Metastatic Liver Carcinoma in the Adrenal Gland (tissue), 2 donors: Measurements from ENCODE around the genes ACTN1 and CCDC177.

- PRO-cap, 2 experiments: no peak in any of the 2 experiments
Measured at GRCh38 chr14:68880799-68881142, 87.9 kb upstream of the ZFP36L1 start.

- PRO-cap, 2 experiments: no peak in any of the 2 experiments
Measured at GRCh38 chr14:68885777-68886151, 92.9 kb upstream of the ZFP36L1 start.

- PRO-cap, 2 experiments: peak in 2 of 2 experiments; most common plus-strand start chr14:68942039 (in 2); most common minus-strand start chr14:68941881 (in 2)
Measured at GRCh38 chr14:68941621-68942322, 37.3 kb downstream of the ACTN1 start.

- PRO-cap, 2 experiments: peak in 2 of 2 experiments; most common minus-strand start chr14:68979302 (in 2)
Measured at GRCh38 chr14:68978975-68979415, at the start of gene ACTN1. TSS of gene ACTN1 (minus strand) at chr14:68979302.

DNA sequence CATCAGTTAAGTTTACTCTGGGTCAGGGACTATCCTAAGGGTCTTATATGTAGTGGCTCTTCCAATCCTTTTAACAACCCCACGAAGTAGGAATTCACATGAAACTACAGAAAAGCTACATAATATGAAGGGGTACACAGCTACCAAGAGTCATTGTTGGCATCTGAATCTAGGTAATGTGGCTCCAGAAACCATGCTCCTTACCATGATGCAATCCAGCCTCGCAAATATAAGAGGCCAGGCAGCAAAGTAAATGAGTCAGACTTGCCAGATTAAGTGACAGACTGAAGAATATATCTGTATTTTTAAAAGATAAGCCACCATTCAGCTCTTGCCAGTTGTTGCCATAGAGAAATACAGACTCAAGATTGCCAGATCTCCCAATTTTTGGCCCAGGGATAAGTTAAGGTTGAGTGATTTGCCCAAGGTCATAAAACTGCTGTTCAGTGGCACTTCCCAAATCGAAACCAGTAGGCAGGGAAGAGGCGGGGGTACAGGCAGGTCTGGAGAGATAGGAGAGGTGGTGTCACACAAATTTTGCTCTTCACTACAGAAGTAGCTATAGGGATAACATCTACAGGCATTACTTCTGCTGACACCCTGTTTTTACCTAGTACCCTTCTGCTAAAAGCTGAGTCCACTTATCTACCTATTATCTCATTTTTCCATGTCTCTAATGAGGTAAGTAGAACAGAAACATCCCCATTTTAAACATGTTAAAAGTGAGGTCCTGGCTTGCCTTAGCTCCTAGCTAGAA, 19.7 kb downstream of the DCAF5 start:
- PRO-cap, 2 experiments: no peak in any of the 2 experiments

GRCh38 chr14:69316945-69317518, 57.1 kb downstream of the GALNT16 start:
- PRO-cap, 2 experiments: no peak in any of the 2 experiments

GRCh38 chr14:69399083-69399397, 548 bp downstream of the SLC39A9 start:
- PRO-cap, 2 experiments: no peak in any of the 2 experiments

DNA sequence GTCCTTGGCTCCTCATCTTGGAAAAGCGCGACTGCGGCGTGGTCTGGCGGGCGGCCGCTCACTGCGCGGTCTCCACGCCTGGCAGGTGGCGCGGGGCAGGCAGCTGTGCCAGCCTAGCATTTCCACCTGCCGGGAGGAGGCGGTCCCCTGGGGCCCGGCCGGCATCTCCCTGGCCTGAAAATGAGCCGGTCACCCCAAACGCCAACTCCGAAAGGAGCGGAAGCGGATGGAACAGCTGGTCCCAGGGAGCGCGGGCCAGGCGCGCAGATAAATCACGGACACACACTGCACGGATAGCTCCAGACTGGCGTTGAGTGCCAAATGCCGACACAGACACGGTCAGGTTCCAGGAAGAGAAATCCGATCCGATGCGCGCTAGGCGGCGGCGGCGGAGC, 814 bp upstream of the PLEKHD1 start:
- PRO-cap, 2 experiments: no peak in any of the 2 experiments

DNA sequence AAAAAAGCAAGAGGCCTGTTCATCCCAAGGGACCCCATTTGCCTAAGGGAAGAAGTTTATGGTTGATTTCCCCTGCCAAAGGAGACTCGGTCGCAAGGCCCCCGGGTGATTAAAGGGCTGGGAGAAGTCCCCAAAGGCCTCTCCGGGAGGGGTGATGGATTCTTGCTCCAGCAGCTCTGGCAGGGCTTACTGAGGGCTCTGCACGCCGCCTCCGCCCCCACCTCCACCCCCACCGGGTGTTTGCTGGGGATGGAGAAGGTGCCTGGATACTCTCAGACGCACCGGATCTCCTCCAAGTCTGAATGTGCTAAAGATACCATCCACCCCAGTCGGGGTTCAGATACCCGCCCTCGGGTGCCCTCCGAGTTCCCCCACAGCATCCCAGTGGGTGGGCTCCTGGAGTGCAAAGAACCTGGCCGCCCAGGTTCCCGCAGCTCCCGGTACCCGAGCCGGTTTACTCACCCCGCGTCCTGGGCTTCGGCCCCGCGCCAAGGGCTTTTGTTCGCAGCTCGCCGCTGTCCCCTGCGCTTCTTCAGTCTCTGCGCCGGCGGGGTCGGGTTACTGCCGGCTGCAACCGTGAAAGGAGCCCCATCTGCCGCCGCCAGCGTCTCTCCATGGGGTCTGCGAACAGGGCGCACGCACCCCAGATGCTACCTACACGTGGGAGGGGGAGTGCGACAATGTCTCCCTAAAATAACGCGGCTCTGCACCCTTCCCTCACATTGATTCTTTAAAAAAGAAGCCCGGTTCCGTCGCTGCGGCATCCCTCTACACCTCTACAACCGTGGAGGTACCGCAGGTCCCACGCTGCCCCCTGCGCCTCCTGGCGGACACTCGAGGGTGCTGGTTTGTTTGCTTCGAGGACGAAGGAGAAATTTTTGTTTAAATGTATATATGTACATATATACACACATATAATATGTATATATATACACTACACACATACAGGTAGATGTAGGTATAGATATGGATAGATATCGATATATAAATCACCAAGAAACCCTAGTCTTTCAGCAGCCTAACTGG, at the start of gene CCDC177:
Gene CCDC177 (minus strand): TSS at position 792 of the 1,026 bp plus-strand sequence.
- PRO-cap, 2 experiments: no peak in any of the 2 experiments

- PRO-cap, 2 experiments: no peak in any of the 2 experiments
Measured at GRCh38 chr14:69631983-69632761, 20.8 kb downstream of the SUSD6 start.

DNA sequence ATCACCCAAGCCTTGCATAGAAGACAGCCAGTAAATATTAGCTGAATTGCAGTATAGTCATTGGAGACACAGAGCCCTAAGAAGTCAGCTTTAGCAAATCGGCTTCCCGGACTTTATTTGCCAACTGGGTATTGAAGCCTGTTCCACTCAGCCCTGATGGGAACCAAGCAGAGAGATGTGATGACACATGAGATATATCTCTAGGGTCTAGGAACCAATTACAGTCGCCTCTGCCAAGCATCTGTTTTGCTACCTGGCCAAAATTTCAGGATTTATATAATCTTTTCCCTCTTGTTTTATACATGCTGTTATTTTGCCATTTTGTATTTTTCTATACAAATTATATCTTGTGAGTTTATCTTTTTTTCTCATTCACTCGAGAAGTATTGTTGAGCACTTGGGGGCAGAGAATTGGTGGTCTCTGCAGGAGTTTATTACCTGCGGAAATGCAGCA, 37.9 kb downstream of the SUSD6 start:
- PRO-cap, 2 experiments: no peak in any of the 2 experiments

GRCh38 chr14:69658416-69659139, 47.2 kb downstream of the SUSD6 start:
- PRO-cap, 2 experiments: no peak in any of the 2 experiments

DNA sequence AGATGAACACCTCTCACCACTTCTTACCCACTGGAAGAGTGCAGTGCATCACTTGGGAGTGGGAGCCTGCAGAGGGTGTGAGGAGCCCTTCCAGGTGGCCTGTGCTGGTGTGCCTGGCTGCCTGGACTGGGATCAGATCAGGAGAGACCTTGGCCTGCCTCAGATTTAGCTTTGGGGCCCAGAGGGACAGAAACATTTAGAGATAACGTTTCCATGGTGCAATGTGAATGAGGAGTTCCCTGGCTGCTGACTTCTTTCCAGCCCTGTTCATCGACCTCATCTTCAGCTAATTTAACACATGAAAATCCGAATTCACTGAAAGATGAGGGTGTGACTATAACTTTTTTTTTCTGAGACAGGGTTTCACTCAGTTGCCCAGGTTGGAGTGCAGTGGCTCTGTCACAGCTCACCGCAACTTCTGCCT, 53.5 kb downstream of the SUSD6 start:
- PRO-cap, 2 experiments: no peak in any of the 2 experiments

DNA sequence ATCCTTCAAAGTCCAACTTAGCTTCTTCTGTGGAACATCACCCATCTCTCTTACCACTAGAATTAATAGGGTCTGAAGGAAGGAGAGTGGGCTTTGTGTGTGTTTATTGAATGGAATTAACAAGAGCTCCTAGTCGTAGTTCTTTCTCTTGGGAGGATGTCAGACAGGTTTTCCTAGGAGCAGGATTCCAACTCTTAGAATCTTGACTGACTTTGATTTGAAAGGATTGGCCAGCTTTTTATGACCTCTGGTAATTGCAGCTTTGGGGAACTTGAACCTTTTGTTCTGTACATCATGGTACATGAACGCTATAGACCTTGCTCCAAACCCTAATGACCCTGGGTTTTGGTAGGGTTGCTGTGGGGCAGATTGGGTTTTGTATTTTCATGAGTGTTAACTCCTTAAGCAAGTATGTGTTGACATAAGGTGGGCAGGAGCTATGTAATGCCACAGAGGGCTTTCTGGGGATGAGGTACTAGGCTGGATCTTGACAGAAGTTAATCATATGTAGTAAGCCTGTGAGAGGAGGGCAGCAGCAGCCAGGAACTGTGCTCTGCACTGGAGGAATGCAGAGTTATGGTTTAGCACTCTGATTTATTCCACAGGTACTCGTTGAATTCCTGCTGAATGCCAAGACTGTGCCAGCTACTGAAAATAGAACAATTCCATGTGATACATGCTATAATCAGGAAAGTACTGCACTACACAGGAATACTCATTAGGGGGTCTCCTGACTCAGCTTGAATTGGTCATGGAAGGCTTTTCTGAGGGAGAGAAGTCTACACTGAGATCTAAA, 58.5 kb downstream of the SUSD6 start:
- PRO-cap, 2 experiments: no peak in any of the 2 experiments

- PRO-cap, 2 experiments: no peak in any of the 2 experiments
Measured at GRCh38 chr14:69694816-69695352, 72.1 kb upstream of the SRSF5 start.

GRCh38 chr14:69717596-69718202, 49.2 kb upstream of the SRSF5 start:
- PRO-cap, 2 experiments: no peak in any of the 2 experiments

DNA sequence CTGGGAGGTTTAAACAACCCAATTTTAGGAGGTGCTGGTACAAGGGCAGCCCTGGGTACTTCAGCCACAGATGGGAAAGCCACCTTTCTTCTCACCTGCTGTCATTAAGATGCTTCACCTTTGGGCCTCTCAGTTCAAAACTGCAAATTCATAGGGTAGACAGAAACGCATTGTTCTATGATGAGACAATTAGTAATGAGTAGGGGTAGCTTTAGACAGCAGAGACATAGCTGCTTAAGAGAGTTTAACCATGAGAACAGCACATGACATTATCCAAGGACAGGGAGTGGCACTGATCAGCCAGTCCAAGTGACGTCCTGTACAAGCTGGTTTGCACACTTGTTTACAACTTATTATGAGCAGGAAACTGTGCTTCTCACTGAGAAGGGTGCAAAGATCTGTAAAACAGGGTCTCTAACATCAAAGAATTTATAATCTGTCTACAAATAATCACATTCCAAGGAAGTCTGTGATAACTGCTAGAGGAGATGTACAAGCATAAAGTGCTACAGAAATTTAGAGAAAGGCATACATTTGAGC, 11.2 kb upstream of the SRSF5 start:
- PRO-cap, 2 experiments: no peak in any of the 2 experiments

DNA sequence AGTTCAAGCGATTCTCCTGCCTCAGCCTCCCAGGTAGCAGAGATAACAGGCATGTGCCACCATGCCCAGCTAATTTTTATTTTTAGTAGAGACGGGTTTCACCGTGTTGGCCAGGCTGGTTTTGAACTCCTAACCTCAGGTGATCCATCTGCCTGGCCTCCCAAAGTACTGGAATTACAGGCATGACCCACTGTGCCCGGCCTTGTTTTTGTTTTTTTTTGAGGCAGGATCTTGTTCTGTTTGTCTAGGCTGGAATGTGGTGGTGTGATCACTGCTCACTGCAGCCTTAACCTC, 5.4 kb downstream of the SRSF5 start:
- PRO-cap, 2 experiments: no peak in any of the 2 experiments

- PRO-cap, 2 experiments: peak in 1 of 2 experiments; most common minus-strand start chr14:69780218 (in 1)
Measured at GRCh38 chr14:69779522-69780587, 12.9 kb downstream of the SRSF5 start.

DNA sequence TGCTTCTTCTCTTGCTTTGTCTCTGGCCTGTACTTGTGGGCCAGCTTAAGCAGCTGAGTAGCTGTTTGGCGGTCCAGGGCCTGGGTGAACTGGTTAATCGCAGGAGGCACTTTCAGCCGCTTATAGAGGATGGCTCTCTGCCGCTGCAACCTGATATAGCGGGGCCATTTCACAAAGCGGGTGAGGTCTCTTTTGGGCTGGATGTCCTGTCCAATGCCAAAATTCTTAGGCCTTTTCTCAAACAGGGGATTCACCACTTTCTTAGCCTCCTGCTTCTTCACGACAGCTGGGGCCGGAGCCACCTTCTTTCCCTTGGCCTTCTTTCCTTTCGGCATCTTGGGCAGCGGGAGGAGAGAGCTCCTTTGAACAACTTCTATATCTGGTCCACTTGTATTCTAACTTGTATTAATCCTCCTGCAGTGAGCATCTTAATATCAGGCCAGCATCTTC, 6.6 kb downstream of the SMOC1 start:
- PRO-cap, 2 experiments: no peak in any of the 2 experiments